Mesenchymal stem cell of Wharton's jelly (primary cell): Measurements from ENCODE around the genes RCL1, PLGRKT and PDCD1LG2.

GRCh38 chr9:4268948-4269492 is 30.8 kb downstream of the GLIS3 start:
- CAGE, long polyA plus RNA = no peak

DNA sequence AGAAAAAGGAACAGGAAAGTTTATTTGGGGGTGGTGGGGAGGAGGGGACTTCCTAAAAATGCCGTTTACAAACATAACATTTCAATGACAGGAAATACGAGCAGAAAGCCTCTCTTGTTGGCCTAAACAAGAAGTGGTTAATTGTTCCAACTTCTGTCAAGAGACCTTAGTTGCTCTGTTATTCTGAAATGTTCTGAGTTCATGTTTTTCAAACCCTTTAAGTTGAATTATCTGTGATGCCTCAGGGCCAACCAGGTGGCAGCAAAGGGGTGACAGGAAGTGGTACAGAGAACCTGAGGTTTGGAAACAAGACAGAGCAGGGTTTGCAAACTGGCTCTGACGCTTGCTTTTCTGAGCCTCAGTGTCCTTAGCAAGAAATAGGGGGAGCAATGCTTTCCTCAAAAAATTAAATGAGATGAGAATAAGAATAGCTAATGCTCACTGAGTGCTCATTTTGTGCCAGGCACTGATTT is 65.5 kb upstream of the PLPP6 start:
- CAGE, long polyA plus RNA = no peak

DNA sequence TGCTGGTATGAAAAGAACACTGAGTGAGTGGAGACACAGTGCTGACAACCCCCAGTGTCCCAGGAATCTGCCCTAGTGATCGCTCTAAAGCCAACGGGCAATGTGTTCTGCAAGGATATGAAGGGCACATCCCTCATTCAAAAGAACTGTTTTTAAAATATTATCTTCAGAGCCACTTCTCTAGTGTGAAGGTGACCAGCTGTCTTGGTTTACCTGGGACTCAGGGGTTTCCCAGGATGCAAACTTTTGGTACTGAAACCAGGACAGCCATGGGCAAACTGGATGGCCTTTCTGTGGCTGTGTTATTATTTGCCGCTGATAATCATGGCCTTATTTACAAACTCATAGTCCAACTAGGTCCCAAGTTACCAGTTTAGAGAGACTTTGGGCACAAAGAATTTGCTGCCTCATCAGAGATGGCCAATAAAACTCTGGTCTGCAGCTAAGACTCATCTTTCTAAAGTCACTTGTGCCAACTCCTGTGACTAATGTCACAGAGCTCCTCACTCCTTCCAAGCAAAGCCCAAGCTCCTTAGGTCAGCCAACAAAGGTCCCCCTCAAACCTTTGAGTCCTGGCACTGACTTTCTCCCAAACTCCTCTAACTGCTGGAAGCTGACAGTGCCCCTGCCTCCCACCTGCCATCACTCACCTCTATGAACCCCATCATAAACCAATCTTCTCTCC is 47.5 kb upstream of the PLPP6 start:
- CAGE, long polyA plus RNA = no peak

DNA sequence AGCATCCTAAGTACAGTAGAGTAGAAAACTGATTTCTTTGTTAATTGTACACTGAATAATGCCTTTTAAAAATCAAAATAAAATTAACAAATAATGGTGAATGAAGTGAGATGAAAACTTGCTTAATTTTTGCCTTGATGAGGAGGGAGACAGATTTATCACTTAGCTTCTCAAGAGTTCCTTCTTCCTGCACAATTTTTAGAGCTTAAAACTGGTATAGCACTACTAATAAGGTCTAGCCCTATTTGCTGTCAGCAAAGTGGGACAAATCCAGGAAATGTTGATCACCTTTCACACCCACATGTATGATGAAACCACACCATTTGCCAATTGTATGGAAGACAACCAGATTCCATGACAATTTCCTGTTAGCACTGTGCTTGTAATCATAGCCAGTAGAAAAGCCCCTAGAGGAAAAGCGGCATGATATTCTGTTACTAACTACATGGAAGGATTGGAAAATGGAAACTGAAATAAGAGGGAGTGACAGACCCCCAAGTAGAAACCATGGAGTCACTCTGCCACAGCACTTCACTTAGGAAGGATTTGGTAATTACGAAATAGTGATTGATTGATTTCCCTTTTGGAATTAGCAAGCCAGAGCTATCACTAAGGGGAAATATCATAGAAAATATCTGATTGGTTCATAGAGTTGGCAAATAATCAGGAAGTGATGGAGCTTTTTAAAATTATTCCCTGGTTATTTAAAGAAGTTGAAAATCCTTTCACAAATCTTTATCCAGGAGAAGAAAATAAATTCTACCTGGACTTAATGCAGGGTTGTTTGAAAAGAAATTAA is 923 bp downstream of the SPATA6L start:
- CAGE, long polyA plus RNA = no peak

GRCh38 chr9:4680694-4681384 is 1.5 kb downstream of the CDC37L1 start:
- CAGE, long polyA plus RNA = no peak

DNA sequence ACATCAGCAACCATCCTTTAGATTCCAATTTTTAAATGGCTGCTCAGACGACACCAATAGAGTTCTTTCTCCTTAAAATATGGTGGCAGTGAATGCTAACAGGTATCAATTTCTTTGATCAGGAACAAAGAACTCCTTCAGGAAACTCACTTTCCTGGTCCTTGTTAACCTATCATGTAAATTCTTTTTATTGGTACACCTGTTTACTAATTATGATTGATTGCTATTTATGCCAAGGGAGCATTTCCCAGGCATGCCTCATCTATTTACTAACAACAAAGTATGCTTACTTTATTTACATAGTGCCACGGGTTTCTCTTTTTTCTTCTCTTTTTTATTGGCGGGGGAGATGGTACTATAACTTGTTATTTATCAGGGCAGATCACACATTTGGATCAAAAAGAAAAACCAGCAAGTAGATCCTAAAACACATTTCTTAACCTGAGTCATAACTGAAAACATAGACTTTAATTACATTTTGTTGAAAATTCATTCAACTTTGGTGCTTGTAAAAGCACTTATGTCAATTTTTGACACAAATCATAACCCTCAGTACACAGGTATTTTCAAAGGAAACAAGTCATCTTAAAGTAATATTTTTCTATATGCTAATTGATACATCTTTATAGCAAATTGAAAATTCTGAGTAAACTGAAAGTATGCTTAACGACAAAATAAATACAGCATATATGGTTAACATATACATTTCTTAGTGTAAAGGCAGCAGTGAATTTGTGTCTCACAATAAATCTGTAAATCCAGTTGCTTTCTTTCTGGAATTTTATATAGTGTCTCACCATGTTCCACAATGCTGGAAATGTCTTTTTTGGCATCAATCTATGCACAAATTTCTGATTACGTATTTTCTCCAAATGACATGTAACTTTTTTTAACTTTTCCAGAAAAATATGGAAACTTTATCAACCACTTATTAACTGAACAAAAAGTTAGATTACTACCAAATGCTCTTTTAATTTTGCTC is 29.0 kb downstream of the AK3 start:
- CAGE, long polyA plus RNA = no peak

DNA sequence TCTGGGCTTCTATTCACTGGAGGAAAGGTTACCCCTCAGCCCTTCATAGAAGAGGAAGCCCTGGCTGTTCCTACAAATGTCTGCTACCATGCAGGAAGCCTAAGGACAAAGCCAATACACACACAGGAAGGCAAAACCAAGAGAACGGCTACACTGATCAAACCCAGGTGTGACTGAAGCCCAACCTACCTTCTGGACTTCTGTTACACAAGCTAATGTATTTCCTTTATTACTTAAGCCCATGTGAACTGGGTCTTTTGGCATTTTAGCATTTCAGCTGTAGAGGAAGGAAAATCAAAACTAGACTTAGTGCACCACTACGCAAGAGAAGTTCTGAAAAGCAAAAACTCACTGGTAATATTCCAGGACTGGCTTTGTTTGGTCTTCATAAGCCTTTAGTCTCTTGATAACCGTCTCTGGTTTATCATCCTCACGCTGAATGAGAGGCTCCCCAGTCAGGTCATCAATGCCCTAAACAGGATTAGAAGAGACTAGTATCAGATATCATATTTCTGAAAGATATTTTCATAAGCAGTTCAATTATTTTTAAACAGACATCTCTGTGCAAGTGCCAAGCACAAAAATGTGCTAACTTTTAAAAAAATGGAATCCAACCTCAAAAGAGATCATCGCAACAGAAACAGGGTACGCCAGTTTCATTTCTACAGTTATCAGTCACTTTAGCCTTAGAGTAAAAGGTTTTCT is 22.8 kb downstream of the AK3 start:
- CAGE, long polyA plus RNA = no peak

DNA sequence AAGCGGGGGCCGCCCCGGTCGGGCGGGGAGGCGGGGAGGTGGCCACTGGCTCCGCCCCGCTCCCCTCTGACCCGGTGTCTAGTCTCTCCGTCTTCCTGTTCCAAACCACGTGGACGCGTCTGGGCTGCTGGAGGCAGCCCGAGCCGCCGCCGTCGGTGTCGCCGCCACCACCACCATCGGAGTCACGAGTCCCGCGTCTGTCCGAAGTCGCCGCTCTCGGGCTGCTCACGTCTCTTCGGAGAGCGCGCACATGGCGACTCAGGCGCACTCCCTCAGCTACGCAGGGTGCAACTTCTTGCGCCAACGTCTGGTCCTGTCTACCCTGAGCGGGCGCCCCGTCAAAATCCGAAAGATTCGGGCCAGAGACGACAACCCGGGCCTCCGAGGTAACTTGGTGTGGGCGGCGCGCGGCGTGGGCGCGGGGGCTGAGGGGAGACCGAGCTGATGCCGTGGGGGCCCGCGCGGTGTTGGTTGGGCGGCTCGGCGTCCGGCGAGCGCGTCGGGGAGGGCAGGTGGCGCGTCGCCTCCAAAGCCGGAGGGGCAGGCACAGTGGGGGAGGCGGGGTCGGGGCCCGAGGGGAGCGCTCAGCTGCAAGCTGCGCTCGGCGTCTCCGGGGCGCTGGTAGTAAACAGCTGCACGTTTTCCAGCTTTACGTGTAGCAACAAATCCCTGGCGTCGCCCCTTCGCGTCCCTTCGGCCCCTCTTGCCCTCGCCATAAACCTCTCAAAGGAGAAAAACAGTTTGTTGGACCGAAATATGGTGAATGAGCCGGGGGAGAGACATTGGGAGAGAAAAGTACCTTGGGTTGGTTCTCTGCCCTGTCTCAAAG is at the start of gene RCL1:
TSS of gene RCL1 (plus strand) at position 103 of the 829 bp plus-strand sequence.
- CAGE, long polyA plus RNA = no peak

DNA sequence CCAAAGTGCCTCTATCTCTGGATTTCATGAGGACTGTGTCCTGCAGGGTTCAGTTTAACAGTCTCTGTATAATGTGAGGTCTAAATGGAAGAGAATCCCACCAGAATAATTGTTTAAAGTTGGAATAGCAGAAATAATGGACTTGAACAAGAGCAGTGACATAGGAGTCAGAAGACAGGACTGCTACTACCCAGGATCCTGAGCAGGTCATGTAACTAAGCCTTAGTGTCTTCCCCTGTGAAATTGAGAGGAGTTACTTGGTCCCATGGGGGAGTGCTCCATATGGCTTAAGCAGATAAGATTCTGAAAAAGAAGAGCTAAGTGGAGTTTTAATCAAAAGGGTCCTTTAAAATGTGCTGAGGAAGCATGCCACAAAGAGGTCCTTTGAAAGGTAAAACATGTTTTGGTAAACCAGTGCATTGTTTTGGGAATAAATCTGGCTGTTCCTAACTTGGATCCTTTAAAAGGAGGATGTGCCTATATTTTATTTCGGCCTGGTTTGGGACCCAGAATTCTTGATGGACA is 5.5 kb downstream of the RCL1 start:
- CAGE, long polyA plus RNA = no peak

GRCh38 chr9:4805424-4806072 is 12.8 kb downstream of the RCL1 start:
- CAGE, long polyA plus RNA = no peak

GRCh38 chr9:4827032-4827639 is 34.4 kb downstream of the RCL1 start:
- CAGE, long polyA plus RNA = no peak

DNA sequence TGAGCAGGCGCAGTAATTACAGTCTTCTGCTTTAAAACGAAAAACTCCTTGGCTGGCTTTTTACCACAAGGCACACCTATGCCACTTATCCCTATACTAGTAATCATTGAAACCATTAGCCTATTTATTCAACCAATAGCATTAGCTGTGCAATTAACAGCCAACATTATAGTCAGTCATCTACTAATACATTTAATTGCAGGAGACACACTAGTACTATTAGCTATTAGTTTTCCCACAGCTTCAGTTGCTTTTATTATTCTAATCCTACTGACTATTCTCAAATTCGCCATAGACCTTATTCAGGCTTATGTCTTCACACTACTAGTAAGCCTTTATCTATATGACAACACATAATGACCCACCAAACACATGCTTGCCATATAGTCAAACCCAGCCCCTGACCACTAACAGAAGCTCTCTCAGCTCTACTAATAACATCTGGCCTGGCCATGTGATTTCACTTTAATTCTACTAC is 85.5 kb downstream of the INSL6 start:
- CAGE, long polyA plus RNA = no peak

- CAGE, long polyA plus RNA = no peak
These were observed at the start of gene PLGRKT for GRCh38 chr9:5437080-5438289. Gene PLGRKT, minus strand, starts transcription at chr9:5437925.

DNA sequence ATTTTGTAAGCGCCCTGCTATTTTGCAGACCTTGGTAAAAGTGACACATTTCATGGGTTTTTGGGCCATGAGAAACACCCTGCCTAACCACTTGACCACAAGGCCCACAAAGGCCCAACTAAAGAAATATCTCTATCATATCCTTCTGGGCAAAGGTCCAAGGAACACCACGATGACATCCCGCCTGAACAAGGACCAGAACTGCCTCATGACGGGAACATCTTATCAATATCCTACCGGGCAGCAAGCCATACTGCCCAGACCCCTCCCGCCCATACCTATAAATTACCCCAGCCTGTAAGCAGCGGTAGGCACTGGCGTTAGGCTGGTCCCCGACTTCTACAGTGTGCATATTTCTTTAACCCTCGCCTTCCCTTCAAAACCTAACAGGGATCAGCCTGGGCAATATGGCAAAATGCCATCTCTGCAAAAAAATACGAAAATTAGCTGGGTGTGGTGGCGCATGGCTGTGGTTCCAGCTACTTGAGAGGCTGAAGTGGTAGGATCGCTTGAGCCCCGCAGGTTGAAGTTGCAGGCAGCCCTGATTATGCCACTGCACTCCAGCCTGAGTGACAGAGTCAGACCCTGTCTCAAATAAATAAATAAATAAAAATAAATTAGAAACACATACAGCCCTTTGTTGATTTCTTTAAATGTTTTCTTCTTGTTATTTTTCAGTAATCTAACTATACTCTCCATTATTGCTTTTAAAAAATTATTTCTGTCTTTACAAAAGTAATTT is 9.5 kb upstream of the PDCD1LG2 start:
- CAGE, long polyA plus RNA = no peak

GRCh38 chr9:5510261-5510682 is at the start of gene PDCD1LG2:
Gene PDCD1LG2, plus strand, starts transcription at chr9:5510531.
- CAGE, long polyA plus RNA = no peak

- CAGE, long polyA plus RNA = no peak
These were observed 28.4 kb upstream of the RIC1 start for GRCh38 chr9:5600423-5600911.

DNA sequence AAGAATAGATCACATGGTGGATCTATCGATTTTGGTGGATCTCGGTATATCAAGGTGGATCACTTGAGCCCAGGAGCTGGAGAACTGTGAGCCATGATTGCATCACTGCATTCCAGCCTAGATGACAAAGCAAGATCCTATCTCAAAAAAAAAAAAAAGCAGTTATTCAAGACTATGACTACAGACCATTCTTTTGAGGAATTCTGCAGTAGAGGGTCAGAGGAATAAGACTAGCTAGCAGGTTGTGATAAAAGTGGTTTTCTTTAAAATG is 15.0 kb downstream of the ERMP1 start:
- CAGE, long polyA plus RNA = no peak

GRCh38 chr9:5832053-5832731 is 725 bp downstream of the ERMP1 start:
- CAGE, long polyA plus RNA = no peak

- CAGE, long polyA plus RNA = no peak
These were observed 384 bp upstream of the ERMP1 start for GRCh38 chr9:5833322-5833679.

DNA sequence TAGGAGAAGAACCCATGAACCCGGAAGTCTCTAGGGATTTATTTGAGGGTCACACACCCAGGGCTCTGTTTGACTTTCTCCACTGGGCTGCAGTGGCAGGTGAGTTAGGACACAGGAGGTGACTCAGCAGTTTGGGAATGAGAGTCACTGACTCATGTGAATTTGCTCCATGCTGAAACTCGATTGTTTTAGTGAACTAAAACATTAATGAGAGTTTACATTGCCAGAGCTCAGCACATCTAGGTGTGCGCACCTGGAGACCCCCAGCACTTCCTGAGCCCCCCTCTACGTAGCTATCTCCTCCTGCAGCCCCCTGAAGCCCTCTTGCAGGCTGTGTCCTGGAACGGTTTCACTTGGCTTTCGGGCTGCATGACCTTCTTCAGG is 6.4 kb upstream of the ERMP1 start:
- CAGE, long polyA plus RNA = no peak